Left lung (tissue), 1 donor: ENCODE results near the genes SIK3, TAGLN, PCSK7, FXYD2 and FXYD6.

GRCh38 chr11:116990587-116991287 lies 107.5 kb downstream of the SIK3 start:
- PRO-cap, result no peak

- PRO-cap, result no peak
These were observed 104.7 kb downstream of the SIK3 start for GRCh38 chr11:116992990-116994374.

- PRO-cap, result unidirectional peak, plus-strand start at chr11:117049670
These were observed 48.8 kb downstream of the SIK3 start for GRCh38 chr11:117049511-117049812.

GRCh38 chr11:117069363-117069929 lies 28.8 kb downstream of the SIK3 start:
- PRO-cap, result no peak

DNA sequence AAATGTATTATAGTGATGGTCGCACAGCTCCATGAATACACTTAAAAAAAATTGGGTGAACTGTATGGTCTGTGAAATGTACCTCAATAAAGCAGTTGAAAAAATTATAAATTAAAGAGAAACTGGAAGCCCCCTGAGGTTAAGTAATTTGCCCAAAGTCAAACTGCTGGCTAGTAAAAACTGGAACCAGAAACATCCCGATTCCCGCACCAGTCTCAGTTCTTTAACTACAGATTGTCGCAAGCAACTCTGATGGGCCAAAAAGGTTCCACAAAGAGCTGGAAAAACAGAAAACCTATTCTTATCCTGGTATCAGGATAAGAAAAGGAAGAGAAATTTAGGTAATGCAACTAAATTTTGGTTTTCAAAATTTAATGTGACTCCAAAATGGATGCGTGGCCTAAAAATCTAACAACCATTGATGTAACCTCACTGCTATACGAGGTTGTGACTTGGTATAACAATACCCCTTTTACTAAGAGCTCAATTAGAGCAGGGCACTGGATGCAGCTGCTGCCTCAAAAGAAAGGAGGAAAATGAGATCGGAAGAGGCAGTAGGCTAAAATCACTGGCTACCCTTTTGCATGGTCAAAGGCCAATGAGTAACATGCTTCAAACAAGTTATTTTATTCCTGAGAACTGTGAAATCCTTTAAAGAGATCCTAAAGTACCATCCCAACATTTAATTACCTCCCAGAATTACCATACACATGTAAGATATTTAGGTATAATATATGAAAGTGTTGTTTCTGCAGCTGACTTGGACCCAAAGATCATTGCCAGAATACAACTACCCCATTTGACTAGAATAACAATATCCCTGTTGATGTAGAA lies 15.3 kb downstream of the SIK3 start:
- PRO-cap, result no peak

GRCh38 chr11:117095411-117096345 lies 2.5 kb downstream of the SIK3 start:
- PRO-cap, result no peak

DNA sequence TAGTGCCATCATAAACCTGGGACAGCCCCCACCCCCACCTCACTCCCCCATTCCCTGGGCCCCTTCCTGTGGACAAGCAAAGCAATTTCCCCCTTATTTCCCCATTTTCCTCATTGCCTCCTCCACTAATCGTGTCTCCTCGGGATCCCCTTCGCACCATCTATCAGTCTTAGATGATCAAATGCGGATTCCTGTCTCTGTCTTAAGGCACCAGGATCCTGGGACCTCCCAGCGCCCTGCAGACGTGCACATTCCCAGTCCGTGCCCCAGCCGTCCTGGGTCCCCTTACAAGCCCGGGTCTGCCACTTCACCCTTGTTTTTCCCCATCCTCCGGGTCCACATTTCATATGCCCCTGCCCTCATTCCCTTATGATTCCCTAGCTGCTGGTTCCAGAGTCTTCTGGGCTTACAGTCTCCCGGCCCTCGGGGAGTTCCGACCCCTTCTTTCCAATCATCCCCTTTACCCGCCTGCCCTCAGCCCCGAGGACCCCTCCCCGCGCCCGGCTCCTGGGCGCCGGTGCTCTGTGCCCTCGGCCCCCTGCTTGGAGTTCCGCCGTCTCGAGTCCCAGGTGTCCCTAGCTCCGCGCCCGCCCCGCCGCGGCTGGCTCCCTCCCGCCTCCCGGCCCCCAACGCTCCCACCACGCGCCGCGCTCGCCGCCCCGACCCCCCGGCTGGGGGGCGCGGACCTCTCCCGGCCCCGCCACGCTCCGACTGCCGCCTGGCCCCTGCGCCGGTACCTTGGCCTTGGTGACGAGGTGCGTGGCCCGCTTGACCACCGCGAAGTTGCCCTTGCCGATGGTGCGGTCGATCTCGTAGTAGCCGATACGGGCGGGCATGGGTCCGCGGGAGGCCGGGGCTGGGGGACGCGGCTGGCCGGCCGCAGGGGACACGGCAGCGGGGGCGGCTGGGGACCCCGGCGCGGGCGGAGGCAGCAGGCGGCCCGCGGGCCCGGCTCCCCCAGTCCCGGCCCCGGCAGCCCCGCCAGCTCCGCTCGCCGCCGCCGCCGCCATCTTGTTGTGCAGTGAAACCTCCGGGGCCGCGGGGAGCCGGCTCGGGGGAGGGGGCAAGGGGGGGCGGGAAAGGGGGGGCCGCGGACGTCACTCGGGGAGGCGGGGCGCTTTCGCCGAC lies at the start of gene SIK3:
SIK3 (minus strand) TSS at position 1,023 of the 1,128 bp plus-strand sequence.
- PRO-cap, result unidirectional peak, minus-strand start at position 713 of the sequence; bidirectional peak, plus-strand start outside the sequence, minus-strand start at position 1,013 of the sequence

DNA sequence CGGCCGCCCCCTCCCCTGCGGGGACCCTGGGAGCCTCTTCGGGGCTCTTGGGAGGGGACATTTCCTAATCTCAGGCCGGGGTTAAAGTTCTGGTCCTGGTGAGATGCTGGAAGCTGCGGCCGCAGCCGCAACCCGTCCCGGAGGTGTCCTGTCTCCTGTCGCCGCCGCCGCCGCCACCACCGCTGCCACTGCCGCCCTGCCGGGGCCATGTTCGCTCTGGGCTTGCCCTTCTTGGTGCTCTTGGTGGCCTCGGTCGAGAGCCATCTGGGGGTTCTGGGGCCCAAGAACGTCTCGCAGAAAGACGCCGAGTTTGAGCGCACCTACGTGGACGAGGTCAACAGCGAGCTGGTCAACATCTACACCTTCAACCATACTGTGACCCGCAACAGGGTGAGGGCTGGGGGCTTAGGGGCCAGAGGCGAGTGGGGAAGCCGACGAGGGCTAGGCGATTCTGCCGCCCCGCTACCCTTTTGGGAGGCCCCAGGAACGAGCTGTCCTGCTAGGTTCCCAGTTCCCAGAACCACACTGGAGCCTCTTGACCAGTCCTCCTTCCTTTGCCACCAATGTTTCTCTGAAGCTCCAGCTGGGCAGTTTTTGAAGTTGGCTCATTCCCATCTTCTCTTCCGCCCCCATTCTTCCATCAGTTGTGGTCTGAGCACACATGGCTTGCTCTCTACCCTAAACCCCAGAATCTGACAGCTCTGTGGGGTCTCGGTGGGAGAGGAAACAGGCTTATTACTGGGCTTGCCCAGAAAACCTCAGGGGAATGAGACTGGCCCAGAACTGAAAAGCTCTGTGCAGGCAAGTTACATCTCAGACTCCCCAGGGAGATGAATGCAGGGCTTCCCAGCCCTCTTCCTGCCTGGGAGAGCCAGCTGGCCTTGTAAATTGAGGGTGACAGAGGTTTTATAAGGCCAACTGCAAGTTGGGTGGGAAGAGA lies 784 bp downstream of the SIDT2 start:
- PRO-cap, result unidirectional peak, plus-strand start at position 87 of the sequence; bidirectional peak, plus-strand start at position 418 of the sequence, minus-strand start at position 150 of the sequence; unidirectional peak, minus-strand start at position 527 of the sequence

DNA sequence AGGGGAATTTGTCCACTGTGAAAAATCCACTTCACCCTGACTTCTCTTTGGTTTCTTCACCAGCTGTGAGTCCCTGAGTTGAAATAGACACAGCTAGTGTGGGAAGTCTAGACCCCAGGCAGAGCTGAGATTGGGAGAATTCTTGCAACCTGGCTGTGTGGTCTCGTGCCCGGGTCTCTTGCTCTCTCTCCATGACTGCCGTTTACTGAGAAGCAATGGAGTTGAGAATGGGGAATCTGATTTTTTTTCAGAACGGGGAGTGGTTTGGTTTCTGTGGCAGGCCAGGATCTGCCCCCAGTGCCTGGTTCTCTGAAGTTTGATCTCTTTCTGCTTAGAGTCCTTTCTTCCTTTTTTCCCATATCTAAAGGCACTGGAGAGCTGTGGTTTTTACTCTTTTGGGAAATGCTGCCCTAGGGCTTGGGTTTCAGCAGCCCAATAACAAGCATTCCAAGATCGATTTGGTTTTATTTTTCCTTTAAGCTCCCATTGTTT lies 1.5 kb downstream of the SIDT2 start:
- PRO-cap, result unidirectional peak, minus-strand start at position 204 of the sequence

DNA sequence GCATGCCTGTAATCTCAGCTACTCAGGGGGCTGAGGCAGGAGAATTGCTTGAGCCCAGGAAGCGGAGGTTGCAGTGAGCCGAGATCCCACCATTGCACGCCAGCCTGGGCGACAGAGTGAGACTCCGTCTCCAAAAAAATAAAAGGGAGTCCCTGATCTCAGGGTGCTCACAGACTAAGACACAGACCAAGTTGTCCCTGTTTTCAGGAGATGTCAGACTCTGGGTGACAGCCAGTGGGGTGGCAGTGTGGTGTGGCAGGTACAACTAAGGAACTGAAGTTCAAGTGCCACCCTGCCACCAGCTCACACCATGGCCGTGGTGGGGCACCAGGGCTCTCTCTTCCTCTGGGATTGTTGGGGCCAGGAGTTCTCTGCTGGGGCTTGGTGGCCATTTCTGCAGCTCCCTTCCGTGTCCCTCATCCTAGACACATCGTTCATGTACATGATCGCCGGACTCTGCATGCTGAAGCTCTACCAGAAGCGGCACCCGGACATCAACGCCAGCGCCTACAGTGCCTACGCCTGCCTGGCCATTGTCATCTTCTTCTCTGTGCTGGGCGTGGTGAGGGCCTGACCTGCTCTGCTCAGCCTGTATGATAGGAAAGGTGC lies 7.6 kb upstream of the TAGLN start:
- PRO-cap, result no peak

DNA sequence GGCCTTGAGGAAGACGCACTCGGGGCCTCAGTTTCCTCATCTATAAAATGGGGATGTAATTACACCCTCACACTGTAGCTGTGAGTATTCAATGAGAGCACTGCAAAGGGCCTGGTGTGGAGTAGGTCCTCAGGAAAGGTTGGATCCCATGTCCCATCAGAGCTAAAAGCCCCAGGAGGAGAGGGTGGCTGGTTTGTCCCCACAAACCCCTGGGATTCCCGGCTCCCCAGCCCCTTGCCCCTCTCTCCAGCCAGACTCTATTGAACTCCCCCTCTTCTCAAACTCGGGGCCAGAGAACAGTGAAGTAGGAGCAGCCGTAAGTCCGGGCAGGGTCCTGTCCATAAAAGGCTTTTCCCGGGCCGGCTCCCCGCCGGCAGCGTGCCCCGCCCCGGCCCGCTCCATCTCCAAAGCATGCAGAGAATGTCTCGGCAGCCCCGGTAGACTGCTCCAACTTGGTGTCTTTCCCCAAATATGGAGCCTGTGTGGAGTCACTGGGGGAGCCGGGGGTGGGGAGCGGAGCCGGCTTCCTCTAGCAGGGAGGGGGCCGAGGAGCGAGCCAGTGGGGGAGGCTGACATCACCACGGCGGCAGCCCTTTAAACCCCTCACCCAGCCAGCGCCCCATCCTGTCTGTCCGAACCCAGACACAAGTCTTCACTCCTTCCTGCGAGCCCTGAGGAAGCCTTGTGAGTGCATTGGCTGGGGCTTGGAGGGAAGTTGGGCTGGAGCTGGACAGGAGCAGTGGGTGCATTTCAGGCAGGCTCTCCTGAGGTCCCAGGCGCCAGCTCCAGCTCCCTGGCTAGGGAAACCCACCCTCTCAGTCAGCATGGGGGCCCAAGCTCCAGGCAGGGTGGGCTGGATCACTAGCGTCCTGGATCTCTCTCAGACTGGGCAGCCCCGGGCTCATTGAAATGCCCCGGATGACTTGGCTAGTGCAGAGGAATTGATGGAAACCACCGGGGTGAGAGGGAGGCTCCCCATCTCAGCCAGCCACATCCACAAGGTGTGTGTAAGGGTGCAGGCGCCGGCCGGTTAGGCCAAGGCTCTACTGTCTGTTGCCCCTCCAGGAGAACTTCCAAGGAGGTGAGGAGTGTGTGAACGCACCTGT lies at the start of gene TAGLN:
TAGLN (plus strand) TSS at position 622 of the 1,106 bp plus-strand sequence.
- PRO-cap, result bidirectional peak, plus-strand start at position 625 of the sequence, minus-strand start at position 279 of the sequence; bidirectional peak, plus-strand start at position 935 of the sequence, minus-strand start at position 653 of the sequence

- PRO-cap, result bidirectional peak, plus-strand start at chr11:117232178, minus-strand start at chr11:117232073
These were observed at the start of gene PCSK7 for GRCh38 chr11:117231958-117232398. PCSK7 (minus strand) TSS chr11:117232073.

GRCh38 chr11:117288784-117289937 lies 26.9 kb downstream of the BACE1 start:
- PRO-cap, result no peak

DNA sequence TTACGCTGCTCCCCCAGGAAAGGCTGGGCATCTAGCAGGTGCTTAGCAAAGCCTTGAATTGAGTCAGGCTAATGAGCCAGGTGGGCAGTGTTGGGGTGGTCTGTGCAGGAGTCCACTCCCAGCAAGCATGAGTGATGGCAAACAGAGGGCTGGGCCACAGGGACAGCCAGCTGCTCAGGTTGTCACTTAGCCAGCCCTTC lies 149.9 kb downstream of the DSCAML1 start:
- PRO-cap, result no peak

DNA sequence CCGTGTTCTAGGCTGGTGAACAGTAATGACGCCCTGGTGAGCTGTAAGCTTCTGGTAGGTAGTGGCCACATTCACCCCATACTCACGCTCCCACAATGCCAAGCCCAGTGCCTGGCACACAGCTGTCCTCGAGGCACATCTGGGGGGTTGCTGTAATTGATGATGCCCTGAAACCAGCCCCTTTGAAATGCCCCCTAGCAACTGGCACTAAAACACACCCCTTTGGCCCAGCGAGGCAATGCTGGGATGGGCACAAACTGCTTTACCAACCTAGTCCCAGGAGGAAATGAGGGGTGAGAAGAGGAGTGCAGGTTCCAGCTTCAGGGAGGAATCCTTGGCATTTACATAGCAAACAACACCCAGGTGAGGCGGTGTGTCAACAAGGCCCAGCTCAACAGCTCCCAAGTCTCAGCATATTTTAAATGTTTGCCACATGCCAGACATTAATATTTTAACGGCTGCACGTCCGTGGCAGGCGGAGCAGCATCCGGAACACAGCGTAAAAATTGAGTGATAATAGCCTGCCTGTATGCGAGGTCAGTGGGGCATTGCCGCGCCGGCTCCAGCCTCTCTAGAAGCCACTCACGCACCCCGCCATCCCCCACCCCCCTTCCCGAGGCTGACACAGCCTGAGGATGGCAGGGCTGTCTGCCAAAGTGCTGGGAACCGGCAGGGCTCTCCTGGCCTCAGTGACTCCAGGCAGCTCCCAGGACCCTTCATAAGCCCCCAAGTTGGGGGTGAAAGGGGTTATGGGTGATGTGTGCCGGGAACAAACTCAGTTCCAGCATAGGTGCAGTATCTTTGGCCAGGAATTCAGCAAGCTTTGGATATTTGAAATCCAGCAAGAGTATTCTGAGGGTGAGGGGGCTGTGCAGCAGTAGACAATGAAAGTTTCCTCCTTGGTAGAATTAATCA lies 79.1 kb downstream of the DSCAML1 start:
- PRO-cap, result no peak

GRCh38 chr11:117823904-117825046 lies at the start of gene FXYD2:
FXYD2 (minus strand) TSS chr11:117824744.
- PRO-cap, result bidirectional peak, plus-strand start at chr11:117824286, minus-strand start at chr11:117824189

- PRO-cap, result bidirectional peak, plus-strand start at chr11:117876964, minus-strand start at chr11:117876618
These were observed at the start of gene FXYD6 for GRCh38 chr11:117876292-117877099. FXYD6 (minus strand) TSS chr11:117876658.

DNA sequence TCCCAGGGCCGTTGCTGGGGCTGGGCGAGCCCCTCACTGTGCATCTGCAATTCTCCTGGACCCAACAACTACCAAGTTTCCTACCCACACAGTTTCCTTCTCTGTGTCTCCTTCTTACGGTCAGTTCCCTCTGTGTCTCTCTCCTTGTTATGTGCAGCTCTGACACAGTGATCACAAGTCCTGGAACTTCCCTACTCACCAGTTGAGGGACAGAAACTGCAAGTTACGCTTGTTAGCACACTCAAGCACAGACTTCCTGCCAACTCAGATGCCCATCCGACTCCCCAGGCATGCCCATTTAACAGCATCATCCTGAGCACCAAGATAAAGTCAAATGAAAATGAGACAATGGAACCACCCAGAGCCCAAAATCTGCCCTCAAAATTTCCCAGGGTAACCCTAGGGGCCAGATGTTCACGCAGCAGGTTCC lies 6.4 kb upstream of the IL10RA start:
- PRO-cap, result bidirectional peak, plus-strand start at position 267 of the sequence, minus-strand start at position 65 of the sequence

DNA sequence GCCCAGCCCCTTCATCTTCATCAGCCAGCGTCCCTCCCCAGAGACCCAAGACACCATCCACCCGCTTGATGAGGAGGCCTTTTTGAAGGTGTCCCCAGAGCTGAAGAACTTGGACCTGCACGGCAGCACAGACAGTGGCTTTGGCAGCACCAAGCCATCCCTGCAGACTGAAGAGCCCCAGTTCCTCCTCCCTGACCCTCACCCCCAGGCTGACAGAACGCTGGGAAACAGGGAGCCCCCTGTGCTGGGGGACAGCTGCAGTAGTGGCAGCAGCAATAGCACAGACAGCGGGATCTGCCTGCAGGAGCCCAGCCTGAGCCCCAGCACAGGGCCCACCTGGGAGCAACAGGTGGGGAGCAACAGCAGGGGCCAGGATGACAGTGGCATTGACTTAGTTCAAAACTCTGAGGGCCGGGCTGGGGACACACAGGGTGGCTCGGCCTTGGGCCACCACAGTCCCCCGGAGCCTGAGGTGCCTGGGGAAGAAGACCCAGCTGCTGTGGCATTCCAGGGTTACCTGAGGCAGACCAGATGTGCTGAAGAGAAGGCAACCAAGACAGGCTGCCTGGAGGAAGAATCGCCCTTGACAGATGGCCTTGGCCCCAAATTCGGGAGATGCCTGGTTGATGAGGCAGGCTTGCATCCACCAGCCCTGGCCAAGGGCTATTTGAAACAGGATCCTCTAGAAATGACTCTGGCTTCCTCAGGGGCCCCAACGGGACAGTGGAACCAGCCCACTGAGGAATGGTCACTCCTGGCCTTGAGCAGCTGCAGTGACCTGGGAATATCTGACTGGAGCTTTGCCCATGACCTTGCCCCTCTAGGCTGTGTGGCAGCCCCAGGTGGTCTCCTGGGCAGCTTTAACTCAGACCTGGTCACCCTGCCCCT lies 12.8 kb downstream of the IL10RA start:
- PRO-cap, result no peak

GRCh38 chr11:118002201-118003059 lies 16.2 kb downstream of the IL10RA start:
- PRO-cap, result bidirectional peak, plus-strand start at chr11:118003164, minus-strand start at chr11:118002805